Amniotic epithelial cell (primary cell): ENCODE results near the genes SLC25A6 and DHRSX.

- RRBS, result no CpG with 5 or more reads among the region's 48 CpGs
Measured at GRCh38 chrX:282915-283921, 2.0 kb downstream of the PLCXD1 start.

- RRBS, result no CpG with 5 or more reads among the region's 35 CpGs
Measured at GRCh38 chrX:290619-291195, 9.5 kb downstream of the PLCXD1 start.

DNA sequence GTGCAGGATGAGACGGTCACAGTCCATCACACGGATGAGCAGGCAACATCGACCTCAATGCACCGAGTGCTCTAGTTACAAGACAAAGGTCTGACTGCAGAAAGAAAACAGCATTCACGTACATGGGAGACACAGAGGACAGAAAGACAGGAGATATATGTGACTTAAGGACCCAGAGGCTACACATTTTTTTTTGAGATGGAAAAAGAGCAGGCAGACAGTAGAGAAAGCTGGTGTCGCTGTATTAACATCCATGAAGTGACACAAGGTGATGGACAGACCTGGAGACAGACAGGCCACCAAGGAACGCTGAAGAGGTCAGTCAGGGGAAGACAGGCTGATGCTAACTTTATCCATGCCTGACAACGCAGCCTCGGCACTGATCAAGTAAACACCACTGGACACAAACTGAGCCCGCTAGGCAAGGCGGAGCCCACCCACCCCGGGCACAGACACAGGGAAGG lies 19.0 kb downstream of the PPP2R3B start:
- RRBS, result no CpG with 5 or more reads among the region's 12 CpGs

- RRBS, result 68% methylated on average over 9 of the region's 26 CpGs
Measured at GRCh38 chrX:497260-497696, 110.6 kb upstream of the PPP2R3B start.

- RRBS, result no CpG with 5 or more reads among the region's 19 CpGs
Measured at GRCh38 chrX:1206210-1206703, 6.2 kb downstream of the CRLF2 start.

DNA sequence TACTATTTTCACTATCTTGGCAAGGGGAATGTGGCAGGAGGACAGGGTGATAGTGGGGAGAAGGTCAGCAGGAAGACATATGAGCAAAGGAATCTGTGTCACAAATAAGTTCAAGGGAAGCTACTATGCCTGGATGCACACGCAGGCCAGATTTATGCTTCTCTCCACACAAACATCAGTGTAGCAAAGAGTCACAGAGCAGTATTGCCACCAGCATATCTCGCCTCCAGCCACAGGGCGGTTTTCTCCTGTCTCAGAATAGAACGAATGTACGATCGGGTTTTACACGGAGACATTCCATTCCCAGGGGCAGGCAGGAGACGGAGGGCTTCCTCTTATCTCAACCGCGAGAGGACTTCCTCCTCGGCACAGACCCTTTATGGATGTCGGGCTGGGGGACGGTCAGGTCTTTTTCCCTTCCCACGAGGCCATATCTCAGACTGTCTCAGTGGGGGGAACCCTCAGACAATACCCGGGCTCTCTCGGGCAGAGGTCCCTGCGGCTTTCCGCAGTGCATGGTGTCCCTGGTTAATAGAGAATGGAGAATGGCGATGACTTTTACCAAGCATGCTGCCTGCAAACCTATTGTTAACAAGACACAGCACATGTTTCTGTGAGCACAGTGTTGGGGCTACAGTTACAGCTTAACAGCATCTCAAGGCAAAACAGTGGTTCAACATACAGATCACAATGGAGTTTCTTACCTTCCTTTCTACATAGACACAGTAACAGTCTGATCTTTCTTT lies 24.0 kb downstream of the CSF2RA start:
- RRBS, result no CpG with 5 or more reads among the region's 19 CpGs

DNA sequence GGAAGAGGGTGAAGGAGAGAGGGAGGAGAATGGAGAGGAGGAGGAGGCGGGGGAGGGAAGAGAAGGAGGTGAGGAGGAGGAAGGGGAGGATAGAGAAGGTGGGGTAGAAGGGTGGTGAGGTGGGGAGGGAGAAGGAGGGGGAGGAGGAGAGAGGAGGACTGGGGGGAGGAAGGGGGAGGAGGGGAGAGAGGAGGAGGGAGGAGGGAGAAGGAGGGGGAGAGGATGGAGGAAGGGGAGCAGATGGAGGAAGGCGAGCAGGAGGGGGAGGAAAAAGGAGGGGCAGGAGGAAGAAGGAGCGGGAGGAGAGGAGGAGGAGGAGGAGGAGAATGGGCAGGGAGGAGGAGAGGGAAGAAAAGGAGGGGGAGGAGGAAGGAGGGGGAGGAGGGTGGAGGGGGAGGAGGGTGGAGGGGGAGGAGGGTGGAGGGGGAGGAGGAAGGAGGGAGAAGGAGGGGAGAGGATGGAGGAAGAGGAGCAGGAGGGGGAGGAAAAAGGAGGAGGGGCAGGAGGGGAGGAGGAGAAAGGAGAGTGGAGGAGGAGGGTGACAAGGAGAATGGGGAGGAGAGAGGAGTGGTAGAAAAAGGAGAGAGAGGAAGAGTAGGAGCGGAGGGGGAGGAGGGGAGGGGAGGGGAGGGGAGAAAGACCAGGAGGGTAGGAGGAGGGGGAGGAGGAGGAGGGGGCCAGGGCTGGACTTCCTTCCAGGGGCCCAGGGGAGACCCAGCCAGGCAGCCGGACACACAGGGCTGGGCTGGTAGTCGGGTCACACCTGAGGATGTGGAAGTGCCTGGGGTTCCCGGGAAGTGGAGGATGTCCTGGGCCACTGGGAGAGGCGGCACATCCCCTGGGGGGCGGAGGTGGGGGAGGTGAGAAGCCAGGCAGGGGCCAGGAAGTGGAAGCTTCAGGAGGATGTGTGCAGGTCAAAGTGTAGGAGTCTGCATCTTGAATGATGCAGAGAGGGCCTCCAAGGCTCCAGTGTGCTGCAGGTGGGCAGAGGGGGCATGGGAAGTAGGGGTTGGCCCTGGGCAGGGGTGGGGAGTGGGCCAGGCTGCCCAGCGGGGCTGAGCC lies 18.6 kb downstream of the IL3RA start:
- RRBS, result 6% methylated on average over 3 of the region's 10 CpGs

GRCh38 chrX:1385927-1386970 lies 5.7 kb downstream of the SLC25A6 start:
- RRBS, result no CpG with 5 or more reads among the region's 50 CpGs

- RRBS, result under 1% methylated on average over 17 of the region's 49 CpGs
Measured at GRCh38 chrX:1391877-1392258, at the start of gene SLC25A6. Gene SLC25A6, minus strand, starts transcription at chrX:1392113.

GRCh38 chrX:1467106-1467607 lies 14.4 kb upstream of the ASMTL start:
- RRBS, result no CpG with 5 or more reads among the region's 18 CpGs

GRCh38 chrX:1534272-1534803 lies 2.6 kb downstream of the P2RY8 start:
- RRBS, result no CpG with 5 or more reads among the region's 13 CpGs

DNA sequence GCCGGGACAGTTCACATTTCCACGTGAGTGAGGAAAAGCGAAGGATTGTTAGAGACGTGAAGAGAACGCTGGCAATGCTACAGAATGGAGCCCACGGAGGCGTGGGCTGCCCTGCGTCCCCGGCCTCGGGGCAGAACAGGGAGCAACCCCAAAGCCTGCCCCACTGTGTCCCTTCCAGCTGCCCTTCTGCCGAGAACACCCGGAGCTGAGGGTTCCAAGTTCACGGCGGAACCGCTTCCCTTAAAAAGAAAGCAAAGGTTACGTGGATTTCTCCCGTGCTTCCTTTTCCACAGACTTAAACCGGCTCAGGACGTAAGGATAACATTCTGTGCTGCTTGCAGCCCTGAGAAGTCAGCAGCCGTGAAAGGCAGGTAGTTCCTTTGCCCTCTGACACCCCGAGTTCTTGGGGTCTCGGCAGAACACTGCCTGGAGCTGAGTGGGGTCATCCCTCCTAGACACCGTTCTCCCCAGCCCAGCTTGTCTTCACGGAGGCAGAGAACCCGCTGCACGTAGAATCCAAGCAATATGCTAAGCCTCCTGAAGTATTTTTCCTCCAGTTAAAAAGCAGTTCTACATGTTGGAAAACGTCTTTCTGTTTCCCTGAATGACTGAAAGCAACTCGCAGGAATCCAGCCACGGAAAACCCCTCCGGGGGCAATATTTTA lies 14.1 kb downstream of the DHRSX start:
- RRBS, result 90% methylated on average over 5 of the region's 30 CpGs

GRCh38 chrX:2500760-2501513 lies at the start of gene DHRSX:
Gene DHRSX, minus strand, starts transcription at chrX:2500976.
- RRBS, result 2% methylated on average over 18 of the region's 61 CpGs

- RRBS, result no CpG with 5 or more reads among the region's 14 CpGs
Measured at GRCh38 chrX:2704853-2705611, 13.9 kb downstream of the CD99 start.

- RRBS, result no CpG with 5 or more reads among the region's 13 CpGs
Measured at GRCh38 chrX:2708573-2709451, 17.7 kb downstream of the CD99 start.

- RRBS, result no CpG with 5 or more reads among the region's 15 CpGs
Measured at GRCh38 chrX:2823692-2824453, 4.9 kb upstream of the GYG2 start.

DNA sequence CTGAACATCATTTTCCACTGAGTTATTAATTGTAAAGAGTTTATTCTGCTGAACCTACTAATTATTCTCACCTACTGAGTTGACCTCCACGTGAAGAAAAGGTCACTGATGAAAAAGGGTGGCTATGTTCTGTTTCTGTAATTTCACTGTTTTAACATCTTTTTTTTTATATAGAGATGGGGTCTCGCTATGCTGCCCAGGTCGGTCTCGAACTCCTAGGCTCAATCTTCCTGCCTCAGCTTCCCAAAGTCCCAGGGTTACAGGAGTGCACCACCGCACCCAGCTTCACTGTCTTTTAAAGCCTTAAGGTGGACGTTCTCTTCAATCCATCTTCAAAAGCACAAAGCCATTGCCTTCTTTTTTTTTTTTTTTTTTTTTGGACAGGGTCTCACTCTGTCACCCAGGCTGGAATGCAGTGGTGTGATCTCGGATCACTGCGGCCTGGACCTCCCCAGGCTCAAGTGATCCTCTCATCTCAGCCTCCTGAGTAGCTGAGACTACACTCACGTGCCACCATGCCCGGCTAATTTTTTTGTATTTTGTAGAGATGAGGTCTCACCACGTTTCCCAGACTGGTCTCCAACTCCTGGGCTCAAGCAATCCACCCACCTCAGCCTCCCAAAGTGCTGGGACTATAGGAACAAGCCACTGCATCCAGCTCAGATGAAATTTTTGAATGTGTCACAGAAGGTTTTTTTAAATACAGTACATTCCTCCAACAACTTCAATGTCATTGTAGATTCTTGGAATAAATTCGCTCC lies 105.7 kb downstream of the PRKX start:
- RRBS, result no CpG with 5 or more reads among the region's 12 CpGs

GRCh38 chrX:6689771-6690264 lies 154.9 kb upstream of the VCX3A start:
- RRBS, result no CpG with 5 or more reads among the region's 14 CpGs

DNA sequence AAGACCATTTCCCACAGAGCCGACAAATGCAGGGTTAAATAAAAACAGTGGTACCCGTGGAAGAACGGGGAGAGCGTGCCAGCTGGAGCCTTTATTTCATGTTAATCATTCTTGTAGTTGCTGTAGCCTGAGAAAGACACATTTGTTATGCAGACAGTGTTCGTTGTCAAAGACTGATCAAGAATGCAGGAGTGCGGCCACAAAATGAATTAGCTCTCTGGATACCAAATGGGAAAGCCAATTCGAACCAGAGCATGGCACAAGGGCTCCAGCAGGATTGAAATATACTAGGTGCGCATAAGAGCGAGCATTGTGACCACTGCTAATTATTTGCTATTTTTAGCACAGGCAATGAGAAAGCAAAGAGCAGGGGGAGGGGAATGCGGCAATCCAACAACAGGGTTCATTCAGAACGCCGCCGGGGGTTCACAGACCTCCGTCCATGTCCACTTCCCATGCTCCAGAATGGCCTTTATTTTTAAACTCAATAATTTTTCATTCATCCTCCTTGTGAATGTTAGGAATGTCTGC lies 243.9 kb upstream of the VCX3A start:
- RRBS, result no CpG with 5 or more reads among the region's 14 CpGs

- RRBS, result no CpG with 5 or more reads among the region's 4 CpGs
Measured at GRCh38 chrX:6898382-6898956, 249.0 kb upstream of the STS start.